Cardiac atrium fibroblast (primary cell): ENCODE measurements around a stretch of chr15.

GRCh38 chr15:98799509-98799965, 151.2 kb downstream of the IGF1R start:
- RAMPAGE, long total RNA: no peak

- RAMPAGE, long total RNA: no peak
Measured at GRCh38 chr15:98800396-98800981, 152.2 kb downstream of the IGF1R start.

DNA sequence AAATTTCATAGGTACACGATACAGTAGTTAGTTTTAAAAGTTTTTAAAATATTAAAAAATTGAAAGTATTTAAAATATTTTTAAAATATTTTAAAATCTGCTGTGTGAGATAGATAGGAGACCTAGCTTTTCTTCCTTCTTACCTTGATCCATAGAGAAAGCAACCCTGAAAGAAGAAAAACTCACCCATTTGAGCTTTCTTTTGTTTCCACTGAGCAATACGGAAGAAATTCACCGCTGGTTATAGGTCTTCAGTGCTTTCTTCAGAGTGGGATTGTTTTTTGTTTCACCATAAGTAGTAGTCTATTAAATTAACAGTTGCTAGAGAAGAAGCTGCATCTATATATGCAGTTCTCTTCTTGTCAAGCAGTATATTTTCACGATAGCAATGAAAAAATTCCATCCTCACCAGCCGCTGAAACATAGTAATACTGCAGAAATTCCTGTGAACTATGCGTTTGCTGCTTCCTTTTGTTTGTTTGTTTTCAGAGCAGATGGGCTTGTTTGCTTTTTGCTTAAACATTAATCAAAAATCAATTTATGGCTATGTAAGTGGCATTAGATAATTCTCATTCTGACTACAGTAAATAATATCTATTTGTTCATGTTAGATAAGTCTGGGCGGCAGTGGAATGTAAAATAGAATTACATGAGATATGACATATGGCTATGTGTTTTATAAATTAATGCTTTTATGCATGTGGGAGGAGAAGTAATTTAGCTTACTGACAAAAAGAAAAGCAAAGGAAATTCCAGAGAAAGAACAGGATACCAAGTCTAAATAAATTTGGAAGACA, 163.9 kb downstream of the PGPEP1L start:
- RAMPAGE, long total RNA: no peak

DNA sequence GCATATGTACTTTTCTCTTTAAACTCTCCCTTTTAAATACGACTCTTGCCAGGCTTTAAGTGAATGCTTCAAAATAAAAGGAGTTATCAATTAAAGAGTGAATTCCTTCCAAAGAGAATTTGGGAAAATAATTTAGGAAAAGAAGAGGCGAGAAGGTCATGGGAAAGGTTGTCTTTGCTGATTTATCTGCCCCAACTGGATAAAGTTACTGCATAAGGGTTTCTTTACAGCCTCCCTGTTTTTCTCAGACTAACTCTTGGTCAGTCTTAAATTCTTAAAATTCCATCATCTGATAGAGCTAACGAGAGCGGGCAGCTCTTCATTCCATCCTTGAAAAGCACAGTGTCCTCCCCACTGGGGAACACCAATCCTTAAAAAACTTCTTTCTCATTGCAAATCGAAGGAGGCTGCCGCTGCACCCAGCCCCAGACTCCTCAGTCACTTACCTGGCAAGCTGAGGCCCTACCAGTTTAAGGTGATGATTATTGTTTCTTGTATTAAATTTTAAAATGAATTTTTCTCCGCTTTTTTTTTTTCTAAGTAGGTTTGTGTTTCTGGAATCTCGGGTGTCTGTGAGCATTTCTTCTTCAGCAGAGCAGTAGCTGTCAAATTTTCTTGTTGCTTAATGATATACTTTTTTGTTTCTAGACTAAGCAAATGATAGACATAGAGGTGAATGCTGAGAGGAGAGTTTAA, 107.2 kb downstream of the PGPEP1L start:
- RAMPAGE, long total RNA: no peak

DNA sequence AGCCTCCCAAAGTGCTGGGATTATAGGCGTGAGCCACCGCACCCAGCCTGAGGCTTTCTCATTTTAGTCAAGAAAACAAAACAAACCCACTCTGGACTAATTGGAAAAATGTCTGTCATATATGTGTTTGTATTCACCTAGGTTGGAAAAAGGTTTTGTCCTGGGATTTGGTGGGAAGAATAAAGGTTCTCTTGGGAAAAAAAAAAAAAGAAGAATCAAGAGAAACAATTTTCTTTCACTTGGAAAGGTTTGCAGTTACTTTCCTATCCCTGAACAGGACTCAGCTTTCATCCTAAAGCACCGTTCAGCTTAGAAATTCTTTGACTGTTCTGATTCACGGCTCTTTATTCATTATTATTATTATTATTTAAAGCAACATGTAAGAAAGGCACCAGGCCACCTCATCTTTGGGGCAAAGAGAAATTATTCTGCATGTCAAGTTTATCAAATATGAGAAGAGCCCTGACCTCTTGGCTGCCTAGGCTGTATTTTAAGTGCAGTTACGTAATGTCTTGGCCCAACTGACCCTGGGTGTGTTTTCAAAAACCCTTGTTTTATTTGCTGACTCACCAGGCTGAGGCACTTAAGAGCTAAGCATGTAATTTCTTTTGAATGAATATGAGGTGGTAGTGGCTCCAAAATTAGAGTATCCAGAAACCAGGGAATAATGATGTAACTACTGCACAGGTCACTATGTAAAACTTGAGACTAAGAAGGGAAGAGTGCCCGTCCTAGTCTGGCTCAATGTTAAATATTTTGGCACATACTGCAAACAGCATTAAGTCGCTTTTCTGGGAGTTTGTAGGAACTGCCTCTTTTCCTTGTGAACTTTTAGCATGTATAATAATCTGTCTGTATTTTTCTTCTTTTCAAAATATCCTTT, 24.4 kb downstream of the PGPEP1L start:
- RAMPAGE, long total RNA: no peak

DNA sequence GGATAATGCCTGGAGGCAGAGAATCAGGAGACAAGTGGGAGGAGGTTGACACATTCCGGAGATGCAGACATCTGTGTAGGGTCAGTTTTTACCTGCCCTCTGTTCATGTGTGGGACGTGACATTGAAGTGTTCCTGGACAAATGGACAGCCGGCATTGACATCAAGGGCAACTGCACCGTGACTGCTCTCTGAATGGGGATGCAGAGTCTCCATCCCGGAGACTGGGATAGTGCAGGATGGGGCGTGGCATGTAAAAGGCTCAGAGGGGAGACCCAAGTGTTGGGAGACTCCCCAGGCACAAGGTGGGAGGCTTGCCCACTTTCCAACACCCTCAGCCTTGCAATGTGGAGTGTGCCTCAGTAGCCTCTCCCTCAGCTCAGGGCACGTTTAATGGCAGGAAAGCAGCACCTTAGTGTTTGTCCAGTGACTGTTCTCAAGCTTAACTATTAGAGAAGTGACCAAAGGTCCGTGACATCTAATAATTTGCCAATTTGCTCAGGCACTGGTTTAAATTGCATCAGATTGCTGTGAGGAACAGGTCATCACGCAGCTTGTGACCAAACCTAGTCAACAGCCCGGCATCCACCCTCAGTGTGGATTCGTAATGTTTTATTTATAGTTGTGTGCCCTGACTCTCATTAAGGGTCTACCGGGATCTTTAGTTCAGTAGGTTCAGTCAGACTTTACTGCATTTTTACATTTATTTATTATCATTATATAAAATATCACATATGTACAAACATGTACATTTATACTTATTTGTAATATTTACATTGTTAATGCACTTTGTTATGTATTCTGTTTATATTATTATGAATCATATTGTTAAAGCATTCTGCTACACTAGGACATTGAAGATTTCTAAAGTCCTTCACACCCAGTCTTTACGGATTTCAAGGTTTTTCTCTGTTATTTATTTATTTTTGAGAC, 46.3 kb upstream of the PGPEP1L start:
- RAMPAGE, long total RNA: no peak

DNA sequence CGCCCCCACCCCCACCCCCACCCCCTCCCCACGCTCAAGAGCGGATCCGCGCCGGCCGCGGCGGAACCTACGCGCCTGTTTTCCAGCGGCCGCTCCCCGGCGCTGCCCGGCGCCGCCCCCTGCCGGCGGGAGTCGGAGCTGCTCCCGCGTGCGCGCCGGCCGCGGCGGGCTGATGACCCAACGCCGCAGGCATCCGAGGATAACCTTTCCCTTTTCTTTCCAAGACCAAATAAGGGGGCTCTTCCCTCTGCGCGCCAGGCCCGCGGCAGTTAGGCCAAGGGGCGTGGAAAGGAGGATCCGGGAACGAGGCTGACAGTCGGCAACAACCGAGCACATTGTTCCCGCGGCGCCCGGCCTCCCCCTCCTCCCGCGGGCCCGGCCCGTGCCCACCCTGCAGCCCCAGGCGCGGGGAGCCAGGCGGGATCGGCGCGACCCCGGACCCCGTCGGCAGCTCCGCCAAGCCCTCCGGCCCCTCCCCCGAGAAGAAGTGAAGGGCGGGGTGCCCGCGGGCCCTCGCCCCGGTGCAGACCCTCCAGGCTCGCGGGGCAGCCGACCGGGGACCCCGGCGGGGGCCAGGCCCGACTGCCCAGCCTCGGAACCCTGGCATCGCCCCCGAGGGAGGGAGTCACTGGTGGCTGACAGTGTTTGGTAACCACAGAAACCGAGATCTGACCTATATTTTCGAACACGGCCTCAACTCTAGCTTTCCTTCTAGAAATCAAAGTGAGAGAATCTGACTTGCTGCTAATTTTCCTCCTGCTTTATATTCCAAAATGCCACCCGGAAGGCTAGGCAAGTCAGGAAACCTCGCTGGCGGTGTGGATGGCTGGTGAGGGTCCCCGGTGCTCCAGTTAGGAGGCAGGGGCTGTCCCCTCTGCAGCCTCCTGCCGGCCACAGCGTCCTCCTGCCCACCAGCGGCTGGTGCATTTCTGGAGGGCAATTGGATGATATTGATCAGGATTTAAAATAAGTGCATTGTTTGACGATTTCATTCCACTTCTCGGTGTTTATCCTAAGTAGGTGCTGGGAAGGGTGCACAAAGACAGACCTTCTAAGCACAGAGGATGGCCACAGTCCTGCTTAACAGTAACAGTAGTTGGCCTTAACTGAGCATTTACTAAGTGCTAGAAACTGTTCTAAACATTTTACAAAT, 45.5 kb upstream of the SYNM start:
- RAMPAGE, long total RNA: no peak

DNA sequence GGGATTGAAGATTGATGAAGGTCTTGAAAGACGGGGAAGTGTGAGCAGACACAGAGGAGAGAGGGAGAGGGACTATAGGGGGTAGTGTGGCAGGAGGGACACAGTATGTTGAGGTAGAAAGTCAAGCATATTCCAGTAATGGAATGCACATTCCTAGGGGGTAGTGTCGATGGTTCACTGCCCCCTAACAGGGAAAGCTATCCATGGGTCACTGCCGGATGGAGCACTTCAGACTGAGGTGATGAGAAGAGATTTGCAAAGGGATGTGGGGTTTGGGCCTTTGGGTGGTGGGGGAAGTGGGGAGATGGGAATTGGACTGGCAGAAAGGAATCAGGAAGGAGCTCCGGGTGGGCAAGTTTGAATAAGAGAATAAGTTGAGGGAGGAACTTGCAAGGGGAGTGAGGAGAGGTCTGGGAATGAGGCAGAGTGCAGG, 15.9 kb downstream of the SYNM start:
- RAMPAGE, long total RNA: no peak

- RAMPAGE, long total RNA: no peak
Measured at GRCh38 chr15:99124921-99125738, 20.2 kb downstream of the SYNM start.

- RAMPAGE, long total RNA: no peak
Measured at GRCh38 chr15:99385781-99386321, 134.6 kb downstream of the LRRC28 start.

DNA sequence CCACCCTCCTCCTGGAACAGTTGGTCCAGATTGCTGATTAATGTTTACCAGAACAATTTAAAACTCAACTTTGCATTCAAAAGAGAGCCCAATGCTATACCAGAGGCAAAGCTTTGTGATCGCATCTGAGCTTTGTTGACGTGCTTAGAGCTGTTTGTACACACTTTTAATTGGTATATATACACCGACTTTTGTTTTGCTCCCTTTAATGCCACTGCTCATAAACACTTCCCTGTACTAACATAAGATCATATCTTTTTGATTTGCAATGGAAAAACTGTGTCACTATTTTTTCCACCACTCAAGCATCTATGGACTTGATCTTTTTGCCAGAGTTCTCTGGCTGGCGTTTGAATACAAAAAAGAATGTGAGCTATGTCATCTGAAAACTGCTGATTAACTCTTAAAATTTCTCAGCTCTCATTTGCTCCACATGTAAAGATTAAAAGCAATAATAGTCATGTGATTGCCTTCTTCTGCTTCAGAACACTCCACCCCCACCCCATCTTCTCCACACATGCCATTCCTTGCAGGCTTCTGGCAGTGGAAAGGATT, 123.6 kb upstream of the MEF2A start:
- RAMPAGE, long total RNA: no peak

DNA sequence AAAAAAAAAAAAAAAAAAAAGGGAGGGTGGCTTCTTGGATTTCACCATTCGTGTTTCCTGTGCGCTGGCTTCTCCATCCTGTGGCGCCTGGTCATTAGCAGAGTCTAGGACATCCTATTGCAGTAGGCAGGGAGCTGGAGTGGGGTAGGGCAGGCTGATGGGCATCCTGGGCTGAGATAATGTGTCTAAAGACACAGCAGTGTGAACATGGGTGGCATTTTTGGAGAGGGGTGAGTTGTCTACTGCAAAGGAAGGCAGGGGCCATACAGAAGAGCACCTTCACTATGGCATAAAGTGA, 65.5 kb upstream of the MEF2A start:
- RAMPAGE, long total RNA: no peak

GRCh38 chr15:99508948-99509296, 56.9 kb upstream of the MEF2A start:
- RAMPAGE, long total RNA: no peak

DNA sequence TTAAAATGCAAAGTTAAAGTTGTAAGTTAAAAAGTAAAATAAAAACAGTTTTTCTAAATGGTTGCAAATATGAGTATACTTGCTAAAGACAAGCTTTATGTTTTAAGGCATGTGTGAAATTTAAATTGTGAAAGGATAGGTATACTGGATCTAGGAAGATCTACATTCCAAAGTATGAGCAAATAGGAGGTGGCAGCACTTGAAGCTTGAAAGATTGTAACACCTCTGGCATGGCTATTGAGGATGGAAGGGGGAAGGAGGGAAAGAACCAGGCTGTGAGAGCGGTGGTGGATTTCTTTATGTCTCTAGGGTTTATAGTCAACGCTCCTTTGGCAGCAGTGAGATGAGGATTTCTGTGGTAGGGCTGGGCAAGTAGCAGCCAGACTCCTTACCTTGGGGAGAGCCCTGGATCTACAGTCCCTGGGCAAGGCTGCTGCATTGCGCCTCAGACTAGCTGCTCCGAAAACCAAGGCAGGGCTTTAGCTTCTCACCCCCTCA, 53.1 kb downstream of the MEF2A start:
- RAMPAGE, long total RNA: no peak

DNA sequence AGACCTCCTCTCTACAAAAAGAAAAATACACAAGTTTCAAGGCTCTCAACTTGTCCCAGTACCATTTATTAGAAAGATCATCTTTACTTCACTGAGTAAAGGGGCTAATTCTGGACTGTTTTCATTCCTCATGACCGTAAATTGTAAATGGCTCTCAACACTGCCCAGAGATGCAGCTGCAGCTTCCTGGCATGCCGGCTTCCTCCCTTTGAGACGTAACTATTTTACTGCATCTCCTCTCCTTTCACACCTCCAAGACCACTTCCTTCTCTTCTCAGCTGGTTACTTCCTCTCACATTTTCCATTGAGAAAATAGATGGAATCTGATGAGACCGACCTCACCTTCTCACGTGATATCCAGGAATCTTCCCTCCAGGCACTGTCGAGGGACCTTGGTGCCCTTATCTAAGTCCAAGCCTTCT, 12.8 kb downstream of the LYSMD4 start:
- RAMPAGE, long total RNA: no peak

DNA sequence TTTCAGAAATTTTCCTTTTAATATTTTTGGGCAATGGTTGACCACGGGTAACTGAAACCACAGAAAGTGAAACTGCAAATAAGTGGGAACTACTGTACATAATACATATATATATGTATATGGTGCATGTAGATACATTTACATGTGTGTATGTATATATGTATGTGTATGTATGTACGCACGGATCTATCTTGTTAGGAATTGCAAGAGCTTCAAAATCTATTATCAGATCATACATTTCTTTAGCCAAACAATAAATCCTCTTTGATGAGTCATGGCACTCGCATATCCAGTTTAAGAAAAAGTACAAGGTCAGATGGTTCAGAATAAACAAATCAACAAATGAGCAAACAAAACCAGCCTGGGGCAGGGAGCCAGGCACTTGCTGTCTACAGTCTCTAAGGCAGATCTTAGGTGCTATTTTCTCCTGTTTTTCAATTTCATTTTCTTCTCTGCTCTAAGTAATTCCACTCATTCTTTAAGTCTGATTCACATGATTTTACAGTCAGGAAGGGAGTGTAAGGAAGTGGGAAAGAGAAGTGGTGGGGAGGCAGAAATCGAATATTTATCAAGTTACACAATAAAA, 298.9 kb downstream of the ADAMTS17 start:
- RAMPAGE, long total RNA: no peak

DNA sequence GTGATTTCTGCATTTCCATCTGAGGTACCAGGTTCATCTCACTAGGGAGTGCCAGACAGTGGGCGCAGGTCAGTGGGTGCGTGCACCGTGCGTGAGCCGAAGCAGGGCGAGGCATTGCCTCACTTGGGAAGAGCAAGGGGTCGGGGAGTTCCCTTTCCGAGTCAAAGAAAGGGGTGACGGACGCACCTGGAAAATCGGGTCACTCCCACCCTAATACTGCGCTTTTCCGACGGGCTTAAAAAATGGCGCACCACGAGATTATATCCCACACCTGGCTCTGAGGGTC, 75.3 kb upstream of the ADAMTS17 start:
- RAMPAGE, long total RNA: no peak

DNA sequence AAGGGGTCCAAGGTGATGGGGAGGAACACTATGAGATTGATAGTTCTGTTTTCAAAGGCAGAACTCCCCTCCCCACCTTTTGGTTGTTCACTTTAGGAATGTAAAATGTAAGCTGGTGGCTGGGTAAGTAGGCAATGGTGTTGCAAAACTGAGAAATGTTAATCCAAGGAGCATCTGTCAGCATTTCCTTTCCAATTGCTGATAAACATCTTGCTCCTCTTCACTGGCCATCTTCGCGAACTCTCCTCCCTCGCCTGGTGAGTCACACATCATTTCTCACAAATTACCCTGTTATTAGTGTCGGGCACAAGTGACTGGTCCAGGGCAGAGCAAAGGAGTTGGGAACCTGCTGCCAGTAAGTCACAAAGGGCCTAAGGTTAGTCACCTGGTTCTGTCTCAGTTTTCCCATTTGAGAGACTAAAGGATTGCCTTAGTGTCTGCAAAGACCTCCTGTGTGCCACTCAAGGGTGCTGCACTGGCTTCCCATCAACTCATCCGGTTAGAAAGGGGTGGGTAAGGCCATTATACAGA, 13.0 kb downstream of the CERS3 start:
- RAMPAGE, long total RNA: no peak

DNA sequence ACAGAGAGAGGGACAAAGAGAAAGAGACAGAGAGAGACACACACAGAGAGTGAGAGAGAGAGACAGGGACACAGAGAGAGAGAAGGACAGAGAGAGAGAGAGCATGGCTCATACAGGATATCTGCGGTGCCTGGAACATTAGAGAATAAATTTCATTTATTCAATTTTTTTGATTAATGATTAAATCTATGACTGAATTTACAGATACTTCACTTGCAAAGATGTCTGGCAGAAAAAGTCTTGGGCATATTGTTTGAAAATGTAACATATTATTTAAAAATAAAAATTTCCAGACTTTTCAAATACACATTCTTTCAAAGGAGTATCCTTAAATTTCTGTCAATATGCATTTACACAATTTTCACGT, 10.5 kb downstream of the CERS3 start:
- RAMPAGE, long total RNA: no peak

- RAMPAGE, long total RNA: no peak
Measured at GRCh38 chr15:100596680-100597347, 5.2 kb downstream of the LINS1 start.